Measurements from ENCODE around the genes IGFBP7, UBA6 and TMPRSS11E.

DNA sequence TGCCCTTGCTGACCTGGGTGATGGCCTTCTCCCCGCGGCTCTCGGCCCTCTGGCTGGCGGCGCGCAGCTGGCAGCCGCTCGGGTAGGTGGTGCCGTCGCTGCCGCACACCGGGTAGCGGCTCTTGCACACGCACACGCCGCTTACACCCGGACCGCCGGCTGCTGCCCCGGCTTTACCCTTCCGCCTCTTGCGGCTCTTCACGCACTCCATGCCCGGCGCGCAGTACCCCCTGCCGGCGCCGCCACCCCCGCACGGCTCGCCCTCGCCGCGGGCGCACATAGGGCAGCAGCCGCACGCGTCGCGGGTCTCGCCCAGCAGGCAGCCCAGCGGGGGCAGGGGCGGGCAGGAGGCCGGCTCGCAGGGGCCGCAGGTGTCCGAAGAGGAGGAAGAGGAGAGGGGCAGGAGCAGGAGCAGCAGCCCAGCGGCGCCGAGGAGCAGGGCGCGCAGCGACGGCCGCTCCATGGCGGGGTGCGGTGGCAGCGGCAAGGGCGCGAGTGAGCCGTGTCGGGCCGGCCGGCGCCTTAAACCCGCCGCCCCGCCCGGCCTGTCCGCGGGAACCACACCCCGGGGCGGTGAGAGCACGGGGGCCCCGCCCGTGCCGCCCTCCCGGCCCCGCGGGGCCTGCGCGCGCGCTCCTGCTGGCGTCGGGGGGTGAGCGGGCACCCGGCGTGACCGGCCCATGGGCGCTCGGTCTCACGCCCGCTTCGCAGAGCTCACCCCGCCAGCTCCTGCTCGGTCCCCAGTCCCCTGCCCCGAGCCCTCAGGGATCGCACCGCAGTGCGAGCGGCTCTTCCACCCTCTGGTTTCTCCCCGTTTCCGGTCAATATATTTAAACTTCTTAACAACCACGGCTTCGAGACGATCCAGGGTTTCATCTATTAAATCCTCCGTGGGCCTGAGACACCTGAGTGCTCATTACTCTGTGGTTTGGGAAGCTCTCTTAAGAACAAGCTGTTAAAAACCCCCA, at the start of gene IGFBP7:
Gene IGFBP7 (minus strand): TSS at position 497 of the 968 bp plus-strand sequence.
- PRO-cap, 2 experiments: peak in 2 of 2 experiments; most common plus-strand start position 266 of the sequence (in 1); most common minus-strand start position 497 of the sequence (in 2)

- PRO-cap, 2 experiments: no peak in any of the 2 experiments
These were observed 341.1 kb upstream of the IGFBP7 start for GRCh38 chr4:57451264-57451791.

DNA sequence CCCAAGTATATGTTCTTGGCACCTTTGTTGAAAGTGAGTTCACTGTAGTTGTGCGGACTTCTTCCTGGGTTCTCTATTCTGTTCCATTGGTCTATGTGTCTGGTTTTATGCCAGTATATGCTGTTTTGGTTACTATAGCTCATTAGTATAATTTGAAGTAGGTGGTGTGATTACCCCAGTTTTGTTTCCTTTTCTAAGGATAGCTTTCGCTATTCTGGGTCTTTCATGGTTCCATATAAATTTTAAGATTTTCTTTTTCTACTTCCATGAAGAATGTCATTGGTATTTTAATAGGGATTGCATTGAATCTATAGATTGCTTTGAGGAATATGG, 635.2 kb upstream of the ADGRL3 start:
- PRO-cap, 2 experiments: no peak in any of the 2 experiments

GRCh38 chr4:60857957-60858366, 342.2 kb upstream of the ADGRL3 start:
- PRO-cap, 2 experiments: no peak in any of the 2 experiments

DNA sequence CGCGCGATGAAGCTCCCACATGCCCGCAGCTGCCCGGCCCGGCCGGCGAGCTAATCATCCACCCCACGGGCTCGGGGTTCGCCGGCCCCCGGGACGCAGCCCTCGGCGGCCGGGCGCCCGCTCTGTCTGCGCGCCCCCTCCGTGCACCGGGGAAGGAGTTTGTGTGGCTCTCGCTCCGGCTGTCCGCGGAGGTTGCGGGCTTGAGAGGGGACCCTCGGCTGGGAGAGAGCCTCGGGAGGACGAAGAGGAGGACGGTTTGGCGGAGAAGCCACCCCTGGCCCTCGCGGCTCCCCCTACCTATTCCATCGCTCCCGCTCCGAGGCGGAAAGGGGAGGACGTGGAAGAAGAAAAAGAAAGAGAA, 671 bp downstream of the ADGRL3 start:
- PRO-cap, 2 experiments: no peak in any of the 2 experiments

DNA sequence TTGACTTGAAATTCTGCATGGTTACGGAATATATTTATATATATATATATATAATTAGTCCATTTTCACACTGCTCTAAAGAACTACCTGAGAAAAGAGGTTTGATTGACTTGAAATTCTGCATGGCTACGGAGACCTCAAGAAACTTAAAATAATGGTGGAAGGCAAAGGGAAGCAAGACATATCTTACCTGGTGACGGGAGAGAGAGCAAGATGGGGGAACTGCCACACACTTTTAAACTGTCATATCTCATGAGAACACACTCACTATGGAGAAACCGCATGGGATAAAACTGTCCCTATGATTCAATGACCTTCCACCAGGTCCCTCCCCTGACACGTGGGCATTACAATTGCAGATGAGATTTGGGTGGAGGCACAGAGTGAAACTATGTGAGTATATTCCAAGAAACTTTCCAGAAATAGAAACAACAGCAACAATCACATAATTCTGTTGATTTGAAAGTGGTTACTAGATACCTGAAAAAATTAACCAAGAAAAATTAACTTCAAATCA, 879.7 kb downstream of the TECRL start:
- PRO-cap, 2 experiments: no peak in any of the 2 experiments

- PRO-cap, 2 experiments: no peak in any of the 2 experiments
These were observed 544.7 kb downstream of the CENPC start for GRCh38 chr4:67000681-67000890.

- PRO-cap, 2 experiments: no peak in any of the 2 experiments
These were observed 3.0 kb downstream of the UBA6 start for GRCh38 chr4:67697865-67698480.

GRCh38 chr4:67700348-67701486, at the start of gene UBA6:
Gene UBA6 (minus strand): TSS chr4:67701155.
- PRO-cap, 2 experiments: peak in 2 of 2 experiments; most common plus-strand start chr4:67701333 (in 2); most common minus-strand start chr4:67701148 (in 2)

DNA sequence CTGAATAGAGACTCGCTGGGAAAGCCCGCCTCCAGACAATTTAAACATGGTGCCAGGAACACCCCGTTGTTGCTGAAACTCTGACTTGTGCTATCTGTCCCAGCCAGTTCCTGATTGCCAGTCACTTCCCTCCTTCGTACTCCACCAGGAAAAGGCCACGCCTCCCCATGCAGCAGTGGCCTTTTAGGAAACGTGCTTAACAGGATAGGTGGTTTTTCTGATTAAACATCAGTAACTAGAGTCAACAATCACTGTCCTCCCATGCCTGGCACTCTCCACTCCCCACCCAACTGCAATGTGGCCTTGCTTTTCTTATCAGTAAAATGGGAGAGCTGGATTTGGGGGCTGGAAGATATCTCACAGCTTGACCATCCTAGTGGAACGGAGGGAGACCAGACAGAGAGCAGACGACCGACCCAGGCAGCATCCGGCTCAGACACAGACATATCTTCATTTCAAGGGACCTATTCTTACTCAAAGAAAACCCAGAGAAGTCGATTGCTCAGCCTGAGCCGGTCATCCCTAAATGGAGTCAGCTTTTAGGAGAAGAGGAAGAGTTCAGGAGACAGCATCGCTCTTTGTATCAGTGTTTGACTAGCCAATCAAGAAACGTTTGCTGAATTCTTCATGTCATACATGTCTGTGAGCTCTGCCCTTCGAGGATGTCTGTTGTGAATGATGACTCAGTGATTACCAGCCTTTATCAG, 12.7 kb upstream of the UBA6 start:
- PRO-cap, 2 experiments: no peak in any of the 2 experiments

DNA sequence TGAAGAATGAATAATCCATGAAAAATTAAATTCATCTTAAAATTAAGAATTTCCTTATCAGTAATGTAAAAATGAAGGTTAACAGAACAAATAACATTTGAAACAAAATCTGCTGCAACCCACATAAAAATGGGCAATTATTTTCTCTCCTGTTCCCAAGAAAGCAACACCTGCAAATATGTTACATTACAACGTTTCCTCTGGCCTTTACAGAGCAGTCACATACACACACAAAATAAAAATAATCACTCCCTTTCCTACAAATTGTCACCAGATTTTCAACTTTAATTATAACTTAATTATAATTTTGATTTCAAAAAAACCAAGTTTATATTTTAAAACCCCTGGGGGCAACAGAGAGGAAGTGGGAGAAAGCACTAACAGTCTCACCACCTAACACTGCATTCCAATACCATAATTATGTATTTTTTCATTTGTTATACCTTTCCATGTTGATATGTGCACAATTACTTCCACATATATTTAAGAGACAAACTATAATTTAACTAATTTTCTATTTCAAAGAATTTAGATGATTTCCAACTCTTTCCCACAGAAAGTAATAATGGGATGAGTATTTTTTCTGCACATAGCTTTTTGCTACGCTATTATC, 21.7 kb downstream of the YTHDC1 start:
- PRO-cap, 2 experiments: no peak in any of the 2 experiments

GRCh38 chr4:68349183-68349381, 808 bp downstream of the YTHDC1 start:
- PRO-cap, 2 experiments: no peak in any of the 2 experiments

- PRO-cap, 2 experiments: no peak in any of the 2 experiments
These were observed at the start of gene TMPRSS11E for GRCh38 chr4:68447347-68447613. Gene TMPRSS11E (plus strand): TSS chr4:68447463.

DNA sequence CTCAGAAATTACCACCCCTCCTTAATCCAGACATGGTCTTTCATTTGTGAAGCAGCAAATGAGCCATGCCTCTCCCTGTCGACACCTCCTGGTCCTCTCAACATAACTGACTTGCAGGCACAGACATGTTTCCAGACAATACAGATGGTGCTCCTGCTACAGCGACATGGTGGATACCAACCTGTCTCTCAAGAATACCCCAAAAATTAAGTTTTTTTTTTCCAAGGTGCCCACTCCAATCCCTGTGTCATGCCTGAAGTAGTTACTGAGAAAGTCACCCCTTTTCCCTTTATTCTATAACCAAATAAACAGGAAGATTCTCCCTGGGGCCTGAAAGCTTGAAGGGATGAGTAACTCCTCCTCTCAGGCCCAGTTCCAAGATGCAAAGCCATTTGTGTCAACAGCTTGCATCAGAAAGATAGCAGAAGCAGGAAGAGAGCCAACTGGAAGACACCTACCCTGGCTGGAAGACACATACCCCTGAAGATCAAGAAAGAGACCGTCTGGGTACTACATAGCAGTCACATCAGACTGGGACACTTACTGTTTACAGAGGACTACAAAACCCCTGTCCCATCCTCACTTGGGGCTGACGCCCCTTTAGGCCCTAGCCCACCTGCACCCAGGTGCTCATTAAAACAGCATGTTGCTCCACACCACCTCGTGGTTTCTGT, 5.5 kb upstream of the UGT2B17 start:
- PRO-cap, 2 experiments: no peak in any of the 2 experiments

DNA sequence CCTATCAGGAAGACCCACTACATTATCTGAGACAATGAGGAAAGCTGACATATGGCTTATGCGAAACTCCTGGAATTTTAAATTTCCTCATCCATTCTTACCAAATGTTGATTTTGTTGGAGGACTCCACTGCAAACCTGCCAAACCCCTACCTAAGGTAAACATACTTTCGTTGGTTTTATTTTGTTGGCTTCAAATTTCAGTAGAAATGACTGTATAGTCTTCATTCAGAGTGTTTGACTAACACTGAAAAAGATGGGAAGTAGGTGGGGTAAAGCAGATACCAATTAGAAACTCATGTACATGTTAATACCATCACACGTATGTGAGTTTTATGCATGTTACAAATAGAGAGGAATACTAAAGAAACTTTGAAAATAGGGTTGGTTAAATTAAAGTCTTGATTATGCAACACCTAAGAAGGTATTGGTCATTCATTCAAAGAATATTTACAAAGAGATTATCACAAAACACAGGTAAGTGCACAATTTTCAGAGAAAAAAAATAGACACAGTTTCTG, 2.3 kb downstream of the UGT2B10 start:
- PRO-cap, 2 experiments: no peak in any of the 2 experiments

DNA sequence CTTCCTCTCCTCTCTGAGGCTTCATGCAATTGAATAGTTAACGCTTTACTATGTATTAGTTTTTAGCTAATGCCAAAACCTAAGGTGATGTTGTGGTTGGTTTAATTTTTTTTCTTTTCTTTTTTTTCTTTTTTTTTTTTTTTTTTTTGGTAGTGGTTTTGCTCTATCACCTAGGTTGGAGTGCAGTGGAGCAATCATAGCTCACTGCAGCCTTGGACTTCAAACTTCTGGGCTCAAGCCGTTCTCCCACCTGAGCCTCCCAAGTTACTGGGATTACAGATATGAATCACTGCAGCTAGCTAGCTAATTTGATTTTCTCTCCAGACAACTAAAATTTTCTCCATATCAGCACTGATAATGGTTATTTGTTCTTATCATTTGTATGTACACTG, 3.3 kb downstream of the UGT2A3 start:
- PRO-cap, 2 experiments: no peak in any of the 2 experiments

DNA sequence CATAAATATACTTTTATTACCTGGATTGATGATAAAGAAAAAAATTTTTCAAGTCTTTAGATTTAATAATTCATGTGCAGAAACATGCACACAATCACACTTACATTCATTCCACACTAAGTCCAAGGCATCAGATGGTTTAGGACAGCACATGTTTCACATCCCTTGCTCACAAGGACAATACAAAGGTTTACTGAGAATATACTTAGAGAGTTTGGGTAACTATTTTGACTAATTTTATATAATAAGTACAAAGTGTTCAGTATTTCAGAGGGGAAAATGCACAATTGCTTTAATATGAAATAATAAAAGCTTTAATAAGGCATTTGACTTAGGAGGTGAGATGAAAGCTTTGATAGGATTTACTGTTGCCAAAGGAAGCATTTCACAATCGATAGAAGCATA, 370 bp upstream of the UGT2A3 start:
- PRO-cap, 2 experiments: no peak in any of the 2 experiments

- PRO-cap, 2 experiments: no peak in any of the 2 experiments
These were observed 45.1 kb upstream of the UGT2B7 start for GRCh38 chr4:69051023-69051682.

GRCh38 chr4:69060900-69061286, 35.4 kb upstream of the UGT2B7 start:
- PRO-cap, 2 experiments: no peak in any of the 2 experiments

DNA sequence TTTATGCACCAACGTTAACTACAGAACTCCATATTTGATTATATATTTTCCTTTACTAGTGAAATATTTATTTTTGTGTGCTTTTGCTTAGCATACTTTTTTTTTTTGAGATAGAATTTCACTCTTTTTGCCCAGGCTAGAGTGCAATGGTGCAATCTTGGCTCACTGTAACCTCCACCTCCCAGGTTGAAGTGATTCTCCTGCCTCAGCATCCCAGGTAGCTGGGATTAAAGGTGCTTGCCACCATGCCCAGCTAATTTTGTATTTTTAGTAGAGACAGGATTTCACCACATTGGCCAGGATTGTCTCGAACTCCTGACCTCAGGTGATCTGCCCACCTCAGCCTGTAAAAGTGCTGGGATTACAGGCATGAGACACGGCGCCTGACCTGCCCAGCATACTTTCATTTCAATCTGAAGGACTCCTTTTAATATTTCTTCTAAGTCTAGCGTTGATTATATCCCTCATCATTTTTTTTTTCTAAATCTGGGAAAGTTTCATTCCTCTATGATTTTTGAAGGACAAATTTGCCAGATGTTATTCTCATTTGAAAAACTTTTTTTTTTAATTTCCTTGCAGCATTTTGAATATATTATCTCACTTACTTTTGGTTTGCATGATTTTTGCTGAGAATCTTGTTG, 45.4 kb downstream of the UGT2B11 start:
- PRO-cap, 2 experiments: no peak in any of the 2 experiments